ENCODE measurements around the genes KLHDC10 and CPA4.

GRCh38 chr7:129618600-129619350, 7.3 kb downstream of the NRF1 start:
- PRO-cap: no peak

DNA sequence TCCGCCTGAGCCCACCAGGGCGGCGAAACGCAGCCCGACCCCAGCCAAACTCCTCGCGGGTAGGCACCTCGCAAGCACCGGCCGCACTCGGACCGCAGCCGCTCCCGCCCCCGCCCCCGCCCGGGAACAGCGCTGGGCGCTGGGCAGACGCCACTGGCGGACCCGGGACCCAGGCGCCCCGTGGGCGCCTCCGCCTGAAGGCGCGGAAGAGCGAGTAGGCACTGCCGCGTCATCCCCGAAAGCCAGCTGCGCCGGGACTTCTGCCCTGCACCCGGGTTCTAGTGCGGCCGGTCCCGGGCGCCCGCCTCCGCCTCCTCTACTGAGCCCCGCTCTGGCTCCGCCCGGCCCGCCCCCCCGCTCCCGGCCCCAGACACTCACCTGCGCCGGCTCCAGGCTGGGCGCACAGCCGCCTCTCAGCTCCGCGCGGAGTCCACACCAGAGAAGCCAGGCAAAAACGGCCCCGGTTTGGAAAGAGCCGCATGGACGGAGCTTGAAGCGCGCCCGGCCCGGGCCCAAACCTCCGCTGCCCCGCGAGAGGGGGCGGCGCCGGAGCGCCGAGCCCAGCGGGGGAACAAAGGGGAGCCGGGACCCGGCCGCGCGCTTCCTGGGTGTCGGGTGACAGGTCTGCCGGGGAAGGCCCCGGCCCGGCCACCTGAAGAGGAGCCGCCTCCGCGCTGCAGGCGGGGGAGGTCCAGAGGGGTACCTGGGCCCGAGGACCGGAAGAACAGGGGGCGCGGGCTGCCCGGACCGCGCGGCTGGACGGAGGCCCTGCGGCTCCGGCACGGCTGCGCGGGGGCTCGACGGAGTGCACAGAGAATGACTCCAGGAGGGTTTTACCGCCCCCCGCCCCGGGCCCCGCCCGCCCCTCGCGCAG, 168.1 kb downstream of the NRF1 start:
- PRO-cap: bidirectional peak, plus-strand start at position 369 of the sequence, minus-strand start at position 280 of the sequence; unidirectional peak, minus-strand start at position 626 of the sequence; bidirectional peak, plus-strand start outside the sequence, minus-strand start at position 809 of the sequence

DNA sequence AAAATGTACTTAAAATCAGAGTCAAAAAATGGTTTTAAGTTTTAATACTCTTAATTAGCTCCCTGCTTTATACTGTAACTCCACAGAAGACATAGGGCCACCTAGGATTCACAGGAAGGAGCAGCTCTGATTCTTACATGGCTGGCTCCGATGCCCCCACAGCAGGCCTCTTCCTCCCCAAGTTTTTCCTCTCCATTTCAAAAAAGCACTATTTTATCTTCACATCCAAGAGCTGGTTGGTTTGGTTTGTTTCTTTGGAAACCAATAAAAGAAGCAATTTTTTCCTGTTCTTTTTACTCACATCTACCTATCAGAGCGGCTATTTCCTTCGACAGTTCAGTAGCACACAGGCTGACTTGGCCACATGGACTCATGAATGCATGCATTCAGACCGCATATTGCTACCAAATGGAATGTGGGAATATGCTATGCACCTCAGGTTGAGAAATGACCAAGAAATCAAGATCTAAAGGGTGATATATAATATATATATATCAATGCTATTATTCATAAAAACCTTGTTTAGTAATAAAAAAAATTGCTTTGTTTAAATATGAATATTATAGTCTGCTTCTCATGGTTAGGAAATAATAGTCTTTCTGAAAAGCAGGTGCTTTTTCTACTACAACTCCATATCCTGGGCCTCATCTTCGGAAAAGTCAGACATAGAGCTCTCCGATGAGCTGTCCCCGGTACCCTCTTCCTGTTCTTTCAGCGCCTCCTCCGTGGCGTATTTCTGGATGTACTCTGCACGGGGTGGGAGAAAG, 118.3 kb downstream of the UBE2H start:
- PRO-cap: no peak

DNA sequence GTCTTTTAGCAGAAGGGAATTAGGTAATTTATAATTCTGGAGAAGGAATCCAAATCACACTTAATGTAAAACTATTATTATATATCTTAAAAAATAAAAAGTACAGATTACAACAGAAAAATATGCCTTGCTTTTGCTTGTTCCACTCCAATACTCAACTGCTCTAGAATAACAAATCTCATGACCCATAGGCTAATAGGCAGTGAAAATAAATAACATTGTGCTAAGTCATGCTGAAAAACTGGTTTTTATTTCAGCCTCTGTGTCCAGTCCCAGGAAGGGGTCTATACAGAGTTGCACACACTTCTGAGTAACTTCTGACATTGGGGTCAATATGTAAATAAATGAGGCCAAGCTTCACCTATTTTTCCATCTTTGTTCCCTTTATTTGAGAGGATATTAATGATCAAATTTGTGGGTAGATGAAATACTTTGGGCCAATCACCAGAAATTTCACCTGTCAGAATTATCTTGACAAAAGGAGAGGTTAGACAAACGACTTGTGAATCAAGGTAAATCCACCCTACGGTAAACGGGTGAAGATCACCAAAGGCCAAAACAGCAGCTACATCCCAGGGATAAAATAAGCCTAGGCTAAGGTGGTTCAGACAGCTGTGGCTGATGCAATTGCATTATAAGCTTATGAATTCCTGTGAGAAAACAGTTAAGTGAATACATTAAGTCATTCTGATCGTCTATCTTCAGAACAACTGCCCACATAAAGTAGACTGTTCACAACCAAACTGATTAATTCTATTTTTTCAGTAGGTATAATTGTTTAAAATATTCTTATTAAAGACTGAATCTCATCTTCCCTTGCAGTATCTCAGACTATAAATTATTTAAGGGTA, 87.5 kb downstream of the UBE2H start:
- PRO-cap: no peak

GRCh38 chr7:129875571-129876723, 76.8 kb downstream of the UBE2H start:
- PRO-cap: no peak

DNA sequence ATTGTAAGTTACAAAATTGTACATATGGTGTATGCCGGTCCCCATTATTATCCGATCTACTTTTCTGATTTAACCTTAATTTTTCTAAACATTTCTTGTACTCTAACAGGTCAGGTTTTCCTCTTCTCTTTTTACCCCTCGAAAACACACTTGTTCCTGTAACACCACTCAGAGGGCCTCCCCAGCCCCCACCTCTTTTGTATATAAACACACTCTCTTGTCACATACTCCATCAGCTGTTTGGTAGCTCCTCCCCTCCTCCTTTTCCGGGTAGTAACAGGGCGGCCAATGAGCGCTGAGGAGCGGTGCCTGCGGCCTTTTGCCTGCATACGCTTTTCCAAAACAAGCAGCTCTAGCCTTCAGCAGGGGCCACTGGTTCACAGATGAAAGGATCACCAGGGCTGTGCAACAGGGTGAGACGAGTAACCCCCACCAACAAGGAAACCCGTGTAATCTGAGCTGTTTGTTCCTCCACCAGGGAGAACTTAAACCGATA, 4.0 kb downstream of the UBE2H start:
- PRO-cap: bidirectional peak, plus-strand start at position 382 of the sequence, minus-strand start at position 192 of the sequence

- PRO-cap: unidirectional peak, plus-strand start at chr7:129951341
These were observed 1.5 kb downstream of the UBE2H start for GRCh38 chr7:129950965-129951879.

- PRO-cap: bidirectional peak, plus-strand start at chr7:130070547, minus-strand start at chr7:130070269; unidirectional peak, plus-strand start at chr7:130070808
These were observed at the start of gene KLHDC10 for GRCh38 chr7:130069751-130071046. TSS of gene KLHDC10 (plus strand) at chr7:130070534.

GRCh38 chr7:130095624-130096092, 25.3 kb downstream of the KLHDC10 start:
- PRO-cap: no peak

GRCh38 chr7:130112646-130113269, 42.4 kb downstream of the KLHDC10 start:
- PRO-cap: no peak

GRCh38 chr7:130292865-130293458, at the start of gene CPA4:
TSS of gene CPA4 (plus strand) at chr7:130293161.
- PRO-cap: no peak

DNA sequence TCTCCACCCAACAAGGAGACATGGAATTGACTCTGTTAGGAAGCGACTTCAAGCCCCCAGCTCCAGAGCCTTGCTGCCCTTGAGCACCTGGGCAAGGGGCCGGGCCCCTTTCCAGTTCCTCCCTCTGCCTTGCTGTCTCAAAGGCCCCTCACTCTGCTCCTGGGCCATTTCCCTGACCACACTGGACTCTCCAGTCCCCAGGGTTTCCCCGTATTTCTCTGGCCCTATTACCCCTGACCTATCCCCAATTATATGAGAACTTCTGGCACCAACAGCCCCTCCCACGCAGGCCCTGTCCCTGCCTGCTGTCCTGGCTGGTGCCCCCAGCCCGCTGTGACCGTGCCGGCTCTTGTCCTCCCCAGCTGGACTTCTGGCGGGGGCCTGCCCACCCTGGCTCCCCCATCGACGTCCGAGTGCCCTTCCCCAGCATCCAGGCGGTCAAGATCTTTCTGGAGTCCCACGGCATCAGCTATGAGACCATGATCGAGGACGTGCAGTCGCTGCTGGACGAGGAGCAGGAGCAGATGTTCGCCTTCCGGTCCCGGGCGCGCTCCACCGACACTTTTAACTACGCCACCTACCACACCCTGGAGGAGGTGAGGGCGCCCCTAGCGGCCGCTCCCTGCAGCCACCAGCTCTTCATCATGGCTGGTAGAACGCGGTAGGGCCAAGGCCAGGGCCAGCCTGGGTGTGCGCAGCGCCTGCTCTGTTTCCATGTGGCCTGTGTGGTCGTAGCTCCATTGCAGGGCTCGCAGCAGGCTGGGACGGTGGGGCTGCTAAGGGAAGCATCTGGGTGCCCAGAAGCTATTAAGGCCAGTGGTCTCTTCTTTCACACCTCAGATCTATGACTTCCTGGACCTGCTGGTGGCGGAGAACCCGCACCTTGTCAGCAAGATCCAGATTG, 1.2 kb downstream of the CPA1 start:
- PRO-cap: no peak

DNA sequence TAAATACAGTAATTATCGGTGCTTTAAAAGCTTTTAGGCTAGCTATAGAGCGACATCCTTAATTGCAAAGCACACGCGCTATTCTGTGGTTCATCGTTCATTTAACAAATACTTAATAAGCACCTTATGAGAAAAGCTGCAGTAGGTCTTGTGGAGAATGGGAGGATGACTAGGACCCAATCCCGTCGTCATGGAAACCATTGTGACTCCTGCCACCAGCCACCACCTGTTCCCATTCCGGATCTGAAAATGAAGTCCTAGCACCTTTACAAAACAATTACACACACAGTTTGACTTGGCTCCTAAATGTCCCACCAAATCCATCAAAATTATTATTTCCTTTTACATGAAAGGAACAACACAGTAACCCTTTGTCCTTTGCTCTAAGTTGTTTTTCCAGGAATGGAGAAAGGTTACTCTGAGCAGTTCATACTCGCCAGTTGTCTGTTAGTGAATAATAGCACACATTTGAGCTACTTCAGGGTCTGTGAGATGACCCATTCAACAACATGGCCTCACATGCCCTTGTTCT, 785 bp upstream of the CEP41 start:
- PRO-cap: no peak

DNA sequence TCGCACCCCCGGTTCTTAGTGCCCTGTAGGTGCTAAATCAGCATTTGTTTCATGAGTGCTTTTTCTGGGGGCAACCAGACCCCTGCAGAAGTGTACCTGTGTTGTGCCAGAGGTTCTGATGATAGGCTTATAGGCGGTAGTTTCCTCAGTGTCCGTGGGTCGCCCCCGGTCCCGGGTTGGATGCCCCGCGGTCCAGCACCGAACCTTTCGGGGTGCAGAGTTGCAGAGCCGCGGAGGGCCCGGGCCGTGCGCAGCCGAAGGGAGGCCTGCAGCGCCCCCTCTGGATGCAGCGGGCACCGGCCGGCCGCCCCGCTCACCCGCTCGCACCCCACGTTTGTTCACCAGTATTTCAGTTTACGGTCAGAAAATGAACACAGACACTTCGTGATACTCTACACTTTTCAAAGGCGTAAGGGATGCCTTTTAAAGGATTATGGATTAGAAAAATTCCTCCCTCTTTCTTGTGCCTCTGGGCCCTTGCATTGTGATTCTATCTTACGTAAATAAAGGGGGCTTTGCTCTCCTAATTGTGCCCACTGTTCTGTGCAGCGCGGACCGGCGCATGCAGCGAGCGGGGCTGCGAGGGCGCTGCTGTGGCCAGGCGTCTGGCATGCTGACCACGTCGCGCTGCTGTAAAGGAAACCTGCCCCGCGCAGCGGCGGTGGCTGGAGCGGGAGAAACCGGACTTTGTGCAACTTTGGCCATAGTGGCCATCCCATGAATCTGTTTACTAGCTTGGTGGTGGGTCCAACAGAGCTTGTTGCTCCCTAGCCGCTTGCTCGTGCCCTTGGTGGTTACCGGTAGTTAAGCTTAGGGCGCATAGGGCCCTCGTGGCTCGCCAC, 918 bp upstream of the MEST start:
- PRO-cap: no peak

- PRO-cap: no peak
These were observed 14.2 kb downstream of the MEST start for GRCh38 chr7:130505728-130506874.

GRCh38 chr7:130525906-130526238, 34.0 kb downstream of the MEST start:
- PRO-cap: no peak

DNA sequence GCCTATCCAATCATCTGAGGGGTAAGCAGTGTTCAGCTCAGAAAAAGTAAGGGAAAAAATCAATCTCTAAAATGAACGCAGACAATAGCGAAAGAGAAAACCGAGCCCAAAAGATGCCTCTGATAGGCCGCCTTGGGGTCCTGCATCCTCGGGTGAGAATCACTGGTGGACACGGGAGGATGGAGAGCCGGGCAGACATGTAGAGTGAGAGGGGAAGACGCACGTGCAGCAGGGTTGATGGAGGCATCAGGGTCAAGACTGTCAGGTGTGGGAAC, 39.9 kb downstream of the MEST start:
- PRO-cap: no peak

DNA sequence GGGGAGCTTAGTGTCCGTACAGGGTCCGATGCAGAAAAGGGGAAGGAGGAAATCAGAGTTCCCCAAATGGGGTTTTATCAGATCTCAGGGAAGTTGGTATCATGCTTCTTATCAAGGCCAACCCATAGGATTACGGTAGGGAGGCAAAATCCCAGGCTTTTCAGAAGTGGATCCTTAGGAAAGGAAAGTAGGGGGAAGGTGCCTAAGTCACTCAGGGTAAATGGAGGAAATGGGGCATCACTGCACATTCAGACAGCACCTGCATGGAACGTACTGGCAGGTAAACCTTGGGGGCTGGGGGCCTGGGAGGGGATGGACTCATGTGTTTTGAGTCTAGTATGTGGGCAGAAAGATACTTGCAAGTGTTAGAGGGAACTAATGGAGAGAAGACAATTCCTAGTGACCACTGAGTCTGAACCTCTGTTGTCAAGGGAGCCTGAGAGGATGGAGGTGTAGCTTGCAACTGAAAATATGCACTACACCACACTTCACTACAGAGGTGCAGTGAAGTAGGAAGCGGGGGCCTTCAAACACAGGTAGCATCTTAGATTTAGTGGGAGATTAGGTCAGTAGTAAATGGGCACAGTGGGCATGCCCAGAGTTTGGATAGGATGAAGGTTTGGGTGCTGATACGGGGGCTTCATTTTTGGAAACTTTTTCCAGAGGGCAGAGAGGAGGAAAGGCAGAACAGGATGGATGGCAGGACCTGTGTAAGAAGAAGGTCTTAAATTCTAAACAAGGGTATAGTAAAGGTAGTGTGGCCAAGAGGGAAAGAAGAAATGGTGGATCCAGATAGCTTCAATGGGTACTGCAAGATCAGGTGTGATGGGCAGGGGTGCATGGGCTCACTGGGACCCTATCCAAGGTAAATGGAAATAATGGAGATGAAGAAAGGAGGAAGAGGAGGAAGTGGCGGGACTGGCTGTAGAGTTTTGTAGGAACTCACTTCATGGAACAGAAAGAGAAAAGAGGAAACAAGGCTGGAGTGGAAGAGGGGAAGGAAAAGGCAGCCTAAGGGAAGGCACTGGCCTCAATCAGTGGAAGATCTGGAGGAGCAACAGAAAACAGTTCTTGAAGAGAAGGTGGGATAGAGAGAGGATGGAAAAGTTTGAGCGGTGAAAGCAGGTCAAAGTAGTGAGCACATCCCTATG, 46.9 kb downstream of the MEST start:
- PRO-cap: no peak

DNA sequence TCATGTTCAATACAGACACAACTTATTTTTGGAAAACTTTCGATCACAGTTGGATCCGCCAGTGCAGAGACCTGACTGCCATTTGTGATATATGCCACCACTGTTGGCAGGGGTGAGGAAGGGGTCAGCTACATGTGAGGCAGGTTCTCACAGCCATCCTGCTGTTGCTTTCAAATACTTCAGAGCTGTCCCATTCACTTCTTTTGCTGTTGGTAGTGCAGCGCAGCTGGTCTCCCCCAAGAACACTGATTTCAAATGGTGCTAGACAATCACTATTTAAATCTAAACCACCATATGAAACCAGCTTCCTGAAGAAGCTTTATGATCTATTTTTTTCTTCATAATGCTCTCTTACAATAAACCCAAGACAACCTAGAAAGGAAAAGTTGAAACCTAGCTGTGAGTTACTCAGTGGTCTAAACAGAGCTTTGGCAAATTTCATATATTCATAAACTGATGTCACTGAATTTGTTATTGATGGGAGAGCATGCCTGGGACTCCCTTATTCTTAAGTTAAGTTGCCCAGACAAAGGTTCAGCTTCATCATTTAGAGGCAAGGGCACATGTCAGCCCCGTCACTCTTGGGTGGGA, 143.3 kb upstream of the KLF14 start:
- PRO-cap: no peak

DNA sequence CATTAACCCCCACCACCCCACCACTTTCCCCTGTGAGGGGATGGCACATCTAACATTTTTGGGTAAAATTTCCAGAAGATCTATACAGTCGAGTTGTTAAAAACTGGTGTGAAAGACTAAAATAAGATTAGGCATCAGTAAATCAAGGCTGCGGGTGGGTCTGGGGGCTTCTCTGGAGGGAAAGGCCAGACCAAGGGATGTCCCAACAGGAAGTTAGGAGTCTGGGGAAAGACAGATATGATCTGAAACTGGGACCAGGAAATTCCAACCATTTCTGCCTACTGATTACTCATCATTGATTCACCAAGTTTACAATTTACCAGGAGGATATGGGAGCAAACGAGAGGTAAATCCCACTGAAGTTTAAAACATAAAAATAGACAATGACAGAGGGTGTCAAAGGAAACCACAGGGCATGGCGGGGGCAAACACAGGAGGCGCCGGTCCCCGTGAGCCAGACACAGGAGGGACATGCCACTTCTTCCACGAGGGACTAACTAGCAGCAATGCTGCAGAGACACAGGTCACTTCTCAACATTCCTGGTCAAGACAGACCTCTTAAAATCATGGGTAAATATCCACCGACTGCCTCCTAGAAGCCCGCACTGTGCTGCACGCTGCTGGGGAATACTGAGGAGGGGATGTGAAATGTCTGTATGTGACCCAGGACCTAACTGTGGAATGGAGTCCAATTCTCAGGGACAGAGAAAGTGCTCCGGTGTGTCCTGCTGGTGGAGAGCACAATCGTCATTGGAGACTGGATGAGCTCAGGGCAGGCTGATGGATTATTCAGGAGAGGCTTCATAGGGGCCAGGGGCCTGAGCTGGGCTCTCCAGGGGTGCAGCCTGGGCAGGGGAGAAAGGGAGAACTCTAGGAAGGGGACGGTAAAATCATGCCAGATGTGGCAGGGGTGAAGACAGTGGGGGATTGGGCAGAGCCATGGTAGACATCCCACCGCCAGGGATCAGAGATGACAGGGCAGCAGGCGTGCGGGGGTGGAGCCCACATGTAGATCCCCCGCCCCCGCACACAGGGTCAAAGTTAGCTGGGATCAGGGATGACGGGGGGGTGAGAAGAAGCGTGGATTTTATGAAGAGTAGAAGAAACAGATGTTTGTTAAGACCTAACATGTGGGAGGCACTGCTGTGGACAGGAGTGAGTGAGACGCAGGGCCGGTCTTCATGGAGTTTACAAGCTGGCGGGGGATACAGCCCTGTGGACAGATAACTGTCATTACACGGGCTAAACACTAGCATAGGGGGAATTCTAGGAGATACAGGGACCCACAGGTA, 153.5 kb upstream of the KLF14 start:
- PRO-cap: no peak